Occipital lobe (tissue), 2 donors: ENCODE data around the genes ZNF501, TMEM158, SACM1L and CXCR6.

GRCh38 chr3:44729255-44729801, at the start of gene ZNF501:
Gene ZNF501, plus strand, starts transcription at chr3:44729635.
- RAMPAGE, long total RNA: start-site peak on the plus strand at chr3:44729608-44729667, 287 and 335 reads in 2 replicates

GRCh38 chr3:45035512-45036521, 9.7 kb downstream of the CLEC3B start:
- RAMPAGE, long total RNA: no peak

DNA sequence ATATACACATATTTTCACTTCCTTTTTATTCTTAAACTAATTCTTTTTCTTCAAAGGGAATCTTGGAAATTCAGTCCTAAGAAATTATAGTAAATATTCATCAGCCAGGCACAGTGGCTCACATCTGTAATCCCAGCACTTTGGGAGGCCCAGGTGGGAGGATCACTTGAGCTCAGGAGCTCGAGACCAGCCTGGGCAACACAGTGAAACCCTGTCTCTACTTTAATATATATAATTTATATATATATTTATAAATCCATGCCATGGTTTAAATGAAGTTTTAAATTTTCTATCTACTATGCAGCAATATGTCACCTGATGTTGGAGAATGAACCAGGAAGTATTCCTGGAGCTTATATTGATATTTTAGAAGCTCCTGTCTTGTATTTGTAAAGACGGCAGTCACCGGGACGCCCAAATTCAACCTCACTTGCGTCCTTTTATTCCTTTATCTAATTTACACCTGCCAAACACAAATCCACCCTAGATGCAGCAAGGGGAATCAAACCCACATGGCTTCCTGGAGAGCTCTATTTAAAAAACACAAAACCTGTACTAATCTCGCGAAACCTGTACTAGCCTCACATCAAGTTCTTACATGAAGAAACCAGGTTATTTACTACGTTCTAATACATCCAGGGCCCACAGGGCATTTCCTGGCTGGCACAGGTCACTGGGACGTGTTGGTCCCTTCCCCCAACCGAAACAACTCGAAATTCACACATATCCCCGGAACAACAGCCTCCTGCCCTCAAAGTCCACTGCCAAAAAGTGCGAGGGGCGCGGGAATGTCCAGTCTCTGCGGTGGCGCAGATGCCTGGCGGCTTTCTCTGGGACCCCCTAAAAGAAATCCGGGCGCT, 1.2 kb downstream of the CDCP1 start:
- RAMPAGE, long total RNA: no peak

DNA sequence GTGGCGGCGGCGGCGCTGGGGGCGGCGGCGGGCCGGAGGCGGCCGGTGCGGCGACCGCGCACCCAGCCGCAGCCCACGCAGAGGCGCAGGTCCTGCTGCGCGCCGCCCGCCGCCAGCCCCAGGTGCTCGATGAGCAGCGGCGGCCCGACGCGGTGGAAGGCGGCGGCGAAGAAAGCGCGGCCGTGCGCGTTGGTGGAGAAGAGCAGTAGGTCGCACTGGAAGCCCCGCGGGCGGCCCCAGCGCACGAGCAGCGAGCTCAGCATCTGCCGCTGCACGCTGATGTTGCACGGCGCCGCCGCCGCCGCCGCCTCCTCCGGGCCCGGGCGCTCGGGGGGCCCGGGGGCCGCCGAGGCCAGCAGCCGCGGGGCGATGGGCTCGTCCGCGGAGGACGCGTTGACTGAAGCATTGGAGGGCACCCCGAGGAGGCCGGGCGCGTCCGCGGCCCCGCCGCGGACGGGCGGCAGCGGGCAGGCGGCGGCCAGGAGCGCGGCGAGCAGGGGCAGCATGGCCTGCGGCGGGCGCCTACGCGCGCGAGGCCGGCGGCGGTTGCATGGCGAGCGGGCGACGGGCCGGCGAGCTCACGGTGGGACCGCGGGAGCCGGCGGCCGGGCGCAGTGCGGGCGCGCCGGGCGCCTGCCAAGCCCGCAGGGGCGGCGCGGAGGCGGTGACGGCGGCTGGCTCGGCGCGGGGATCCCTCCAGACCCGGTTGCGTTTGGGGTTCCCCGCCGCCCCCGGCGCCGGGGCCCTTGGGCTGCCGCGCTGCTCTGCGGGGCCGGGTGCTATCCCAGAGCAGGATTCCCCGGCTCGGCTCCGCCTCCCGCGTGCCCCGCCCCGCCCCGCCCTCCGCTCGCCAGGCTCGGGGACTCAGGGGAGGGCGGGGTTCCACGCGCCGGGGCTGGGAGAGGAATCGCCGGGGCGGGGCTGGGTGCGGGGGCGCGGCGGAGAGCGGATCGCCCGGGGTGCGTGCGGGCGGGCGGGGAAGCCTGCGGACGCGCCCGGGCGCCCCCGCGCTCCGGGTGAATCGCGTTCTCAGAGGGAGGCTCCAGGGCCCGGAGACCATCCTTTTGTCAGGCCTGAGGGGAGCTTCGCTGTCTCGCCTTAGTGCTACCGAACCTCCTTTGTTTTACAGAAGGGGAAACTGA, at the start of gene TMEM158:
Gene TMEM158, minus strand, starts transcription at position 766 of the 1,142 bp plus-strand sequence.
- RAMPAGE, long total RNA: no peak

GRCh38 chr3:45545445-45545986, 49.0 kb upstream of the LIMD1 start:
- RAMPAGE, long total RNA: no peak

GRCh38 chr3:45607714-45608115, 13.2 kb downstream of the LIMD1 start:
- RAMPAGE, long total RNA: no peak

- RAMPAGE, long total RNA: no peak
These were observed 12.2 kb upstream of the SACM1L start for GRCh38 chr3:45676717-45677625.

DNA sequence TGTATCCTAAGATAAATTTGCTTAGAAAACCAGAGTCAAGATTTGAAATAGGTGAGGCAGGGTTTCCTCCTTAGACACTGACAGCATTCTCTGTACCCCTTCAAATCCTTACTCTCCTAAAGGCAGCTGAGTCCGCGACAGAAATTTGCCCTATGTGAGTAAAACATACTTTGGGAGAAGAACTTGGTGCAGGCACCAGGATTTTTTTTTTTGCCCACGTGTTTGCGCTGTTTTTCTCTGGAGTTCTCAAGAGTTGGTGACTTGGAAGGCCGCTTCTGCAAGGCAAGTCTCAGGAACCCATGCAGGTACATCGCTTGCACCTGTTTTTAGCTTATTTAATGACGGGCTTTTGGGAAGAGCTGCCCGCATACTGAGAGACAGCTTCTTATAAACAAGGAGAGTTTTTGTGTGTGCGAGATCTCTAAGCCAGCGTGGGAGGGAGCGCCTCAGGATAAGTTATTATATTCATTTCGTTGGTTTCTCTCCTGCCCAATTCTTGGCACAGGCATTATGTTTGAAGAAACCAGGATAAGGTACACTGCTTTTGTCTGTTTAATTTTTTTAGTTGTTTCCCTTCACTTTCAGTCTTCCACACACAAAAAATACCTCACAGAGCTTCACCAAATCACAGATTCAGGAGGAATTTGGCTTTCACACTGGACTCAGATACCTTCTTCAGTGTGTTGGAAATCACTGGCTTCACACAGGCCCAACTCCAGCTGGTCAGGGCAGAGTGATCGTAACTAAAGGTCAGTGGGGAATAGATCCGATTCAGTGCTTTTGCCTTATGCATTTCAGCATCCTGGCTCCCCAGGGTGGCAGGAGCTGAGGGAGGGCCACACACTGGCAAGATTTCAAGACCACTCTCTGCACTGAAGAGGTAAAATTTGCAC, 11.3 kb upstream of the SACM1L start:
- RAMPAGE, long total RNA: no peak

- RAMPAGE, long total RNA: start-site peak on the plus strand at chr3:45689328-45689438, 85 and 315 reads in 2 replicates
These were observed at the start of gene SACM1L for GRCh38 chr3:45688994-45689653. Gene SACM1L, plus strand, starts transcription at chr3:45689396.

DNA sequence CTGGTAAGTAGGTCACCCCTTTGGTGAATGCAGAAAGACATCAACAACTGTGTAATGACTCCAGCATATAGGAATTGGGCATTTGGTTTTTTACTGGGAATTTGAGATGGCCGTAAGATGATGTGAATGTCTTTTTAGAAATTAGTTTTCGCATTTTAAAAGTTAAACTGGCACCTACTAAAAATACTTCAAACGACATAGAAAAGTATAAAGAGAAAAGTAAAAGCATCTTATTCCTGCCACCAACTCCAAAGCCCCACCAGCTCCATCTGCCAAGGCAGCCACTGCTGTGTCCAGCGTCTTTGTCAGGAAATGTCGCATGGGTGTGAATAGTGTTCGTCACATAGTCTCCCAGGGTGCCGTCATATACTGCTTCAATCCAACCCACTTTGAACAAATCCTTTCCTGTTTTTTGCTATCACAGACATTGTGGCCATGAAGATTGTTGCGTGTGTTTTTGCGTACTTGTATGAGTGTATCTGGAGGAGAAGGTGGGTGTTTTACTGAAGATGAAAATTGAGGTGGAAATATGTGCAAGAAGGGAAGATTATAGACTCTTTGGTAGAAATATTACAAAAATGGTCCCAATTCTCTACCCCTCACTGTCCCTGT, 25.5 kb downstream of the CCR9 start:
- RAMPAGE, long total RNA: no peak

DNA sequence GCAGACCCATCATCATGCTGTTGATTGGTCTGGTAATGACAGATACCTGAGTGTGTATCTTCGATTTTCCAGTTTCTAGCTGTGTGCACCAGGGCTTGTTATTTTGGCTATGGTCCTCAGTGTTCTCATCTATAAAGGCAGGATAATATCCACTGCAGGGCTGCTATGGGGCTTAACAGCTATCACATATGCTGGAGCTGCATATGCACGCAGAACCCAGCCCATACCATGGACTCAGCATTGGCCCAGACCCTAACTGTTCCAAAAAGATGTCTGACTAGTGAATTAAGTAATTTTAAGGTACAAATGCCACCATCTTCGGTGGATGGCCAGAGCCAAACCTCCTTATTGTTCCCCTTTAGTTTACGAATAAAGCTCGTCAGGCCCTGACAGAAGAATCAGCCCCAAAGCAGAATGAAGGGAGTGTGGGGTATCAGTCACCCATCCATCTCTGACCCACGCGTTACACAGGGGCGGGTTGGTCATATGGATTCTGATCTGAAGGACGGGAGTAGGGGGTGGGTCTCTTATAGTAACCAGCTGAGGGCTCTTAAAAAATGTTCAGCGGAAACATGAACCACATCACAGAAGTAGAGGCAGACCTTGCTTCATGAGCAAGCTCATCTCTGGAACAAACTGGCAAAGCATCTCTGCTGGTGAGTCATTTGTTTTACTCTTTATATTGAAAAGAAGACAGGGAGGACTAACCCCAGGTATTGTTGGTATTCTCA, at the start of gene CXCR6:
Gene CXCR6, plus strand, starts transcription at position 580 of the 731 bp plus-strand sequence.
- RAMPAGE, long total RNA: no peak

DNA sequence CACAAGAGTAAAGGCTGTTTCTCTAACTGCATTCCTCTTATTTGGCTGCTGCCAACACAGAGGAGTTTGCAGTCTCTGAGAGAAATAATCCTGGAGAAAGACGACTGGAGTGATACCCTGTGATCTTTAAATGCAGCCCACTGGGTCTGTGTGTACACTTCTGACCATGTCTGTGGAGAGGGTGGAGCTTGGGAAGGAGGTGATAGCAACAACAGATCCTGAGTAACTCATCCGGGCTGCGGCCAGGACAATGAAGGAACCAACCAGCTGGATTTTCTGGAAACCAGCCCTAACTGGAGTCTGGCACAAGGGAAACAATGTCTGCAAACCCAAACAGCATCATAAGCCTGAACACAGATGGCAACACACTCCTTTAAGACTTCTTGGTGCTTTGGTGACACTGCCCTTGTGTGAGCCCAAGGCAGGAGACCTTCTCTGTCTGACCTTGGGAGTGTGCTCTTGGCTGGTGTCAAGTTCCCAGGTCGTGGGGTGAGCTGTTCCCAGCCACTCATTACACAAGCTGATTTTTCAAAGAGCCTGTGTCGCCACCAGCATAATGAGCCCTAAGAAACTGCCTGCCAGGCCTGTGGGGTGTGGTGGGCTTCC, 8.0 kb downstream of the FYCO1 start:
- RAMPAGE, long total RNA: no peak

DNA sequence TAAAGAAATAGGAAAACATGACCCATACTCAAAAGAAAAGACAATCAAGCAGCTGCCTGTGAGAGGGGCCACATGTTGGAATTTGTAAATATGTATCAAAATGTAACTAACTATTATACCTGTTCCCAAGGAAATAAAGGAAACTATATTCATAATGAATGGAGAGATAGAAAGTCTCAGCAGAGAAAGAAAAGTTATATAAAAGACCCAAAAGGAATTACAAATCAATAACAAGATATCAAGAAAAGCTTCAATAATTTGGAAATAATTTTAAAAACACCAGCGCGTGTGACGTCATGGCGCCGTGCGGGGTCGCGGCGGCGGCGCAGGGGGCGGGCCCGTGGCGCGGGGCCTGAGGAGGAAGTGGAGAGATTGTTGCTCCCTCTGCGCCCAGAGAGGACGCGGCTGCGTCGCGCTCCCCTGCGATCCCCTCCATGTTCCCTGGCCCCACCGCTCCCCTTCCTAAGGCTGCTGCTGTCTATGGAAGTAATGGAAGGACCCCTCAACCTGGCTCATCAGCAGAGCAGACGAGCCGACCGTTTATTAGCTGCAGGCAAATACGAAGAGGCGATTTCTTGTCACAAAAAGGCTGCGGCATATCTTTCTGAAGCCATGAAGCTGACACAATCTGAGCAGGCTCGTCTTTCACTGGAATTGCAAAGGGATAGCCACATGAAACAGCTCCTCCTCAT, 4.3 kb downstream of the XCR1 start:
- RAMPAGE, long total RNA: no peak

DNA sequence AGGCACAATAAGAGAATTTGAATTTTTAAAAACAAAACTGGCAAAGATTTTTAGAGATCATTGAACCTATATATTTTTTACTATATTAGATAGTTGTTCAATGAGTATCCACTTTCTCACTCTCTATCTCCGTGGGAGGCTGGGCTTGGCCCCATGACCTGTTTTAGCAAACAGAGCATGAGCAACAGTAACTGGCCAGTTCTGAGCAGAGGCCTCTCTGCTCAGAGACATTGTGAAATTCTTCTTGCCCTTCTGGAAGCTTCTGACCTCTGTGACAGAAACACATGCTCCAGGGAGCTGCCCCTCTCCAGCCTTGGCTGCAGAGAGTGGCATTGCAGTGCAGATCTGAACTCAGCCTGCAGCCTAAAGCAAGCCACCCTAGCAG, 20.4 kb downstream of the FAM240A start:
- RAMPAGE, long total RNA: no peak

DNA sequence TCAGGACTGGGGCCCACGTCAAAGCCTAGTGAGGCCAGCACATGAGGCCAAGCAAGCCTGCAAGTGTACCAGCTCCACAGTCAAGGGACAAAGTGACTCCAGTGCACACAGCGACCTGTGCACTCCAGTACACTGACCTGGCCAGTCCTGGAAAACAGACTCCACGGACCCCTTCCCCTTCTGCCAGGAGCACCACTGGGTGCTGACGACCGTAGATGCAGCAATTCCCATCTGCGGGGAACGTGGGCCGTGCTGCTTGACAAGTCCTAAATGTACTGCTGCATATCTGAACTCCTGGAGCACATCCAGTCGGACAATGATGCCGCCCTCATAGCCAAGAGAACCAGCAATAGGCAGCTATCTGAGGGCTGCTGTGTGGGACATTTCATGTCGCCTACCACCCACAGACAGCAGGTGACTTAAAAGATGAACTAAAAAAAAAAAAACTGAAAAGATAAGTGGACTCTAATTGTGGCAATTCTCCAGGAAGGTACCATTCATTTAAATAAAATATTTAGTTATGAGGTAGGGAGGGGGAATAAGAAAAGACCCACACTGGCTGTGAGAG, 28.6 kb downstream of the ALS2CL start:
- RAMPAGE, long total RNA: no peak

DNA sequence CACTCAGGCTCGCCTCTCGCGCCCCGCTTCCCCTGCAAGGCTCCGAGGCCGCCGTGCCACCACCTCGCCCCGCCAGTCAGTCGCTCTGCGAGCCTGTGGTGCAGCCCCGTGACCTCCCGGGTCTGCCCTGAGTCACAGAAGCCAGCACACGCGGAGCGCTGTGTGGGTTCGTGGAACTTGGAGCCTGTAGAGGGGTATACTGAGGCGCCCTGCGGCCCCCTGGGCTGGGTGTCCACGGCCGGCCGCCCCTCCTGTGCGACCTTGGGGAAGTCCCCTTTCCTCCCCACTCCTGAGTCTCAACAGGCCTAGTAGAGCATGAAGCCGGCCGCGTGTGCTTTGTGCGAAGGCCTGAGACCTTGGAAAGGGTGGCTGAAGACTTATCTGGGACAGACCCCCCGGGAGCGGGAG, 495 bp upstream of the ALS2CL start:
- RAMPAGE, long total RNA: no peak

DNA sequence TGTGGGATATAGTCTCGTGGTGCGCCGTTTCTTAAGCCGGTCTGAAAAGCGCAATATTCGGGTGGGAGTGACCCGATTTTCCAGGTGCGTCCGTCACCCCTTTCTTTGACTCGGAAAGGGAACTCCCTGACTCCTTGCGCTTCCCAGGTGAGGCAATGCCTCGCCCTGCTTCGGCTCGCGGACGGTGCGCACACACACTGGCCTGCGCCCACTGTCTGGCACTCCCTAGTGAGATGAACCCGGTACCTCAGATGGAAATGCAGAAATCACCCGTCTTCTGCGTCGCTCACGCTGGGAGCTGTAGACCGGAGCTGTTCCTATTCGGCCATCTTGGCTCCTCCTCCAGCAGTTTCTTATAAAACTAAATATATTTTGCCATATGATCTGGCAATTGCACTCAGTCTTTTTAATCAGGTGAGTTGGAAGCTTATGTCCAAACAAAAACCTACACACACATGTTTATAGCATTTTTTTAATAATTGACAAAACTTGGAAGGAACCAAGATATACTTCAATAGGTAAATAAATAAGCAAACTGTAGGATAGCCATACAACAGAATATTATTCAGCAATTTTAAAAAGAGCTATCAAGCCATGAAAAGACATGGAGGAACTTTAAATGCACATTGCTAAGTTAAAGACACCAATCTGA, 71.3 kb upstream of the PRSS50 start:
- RAMPAGE, long total RNA: no peak

DNA sequence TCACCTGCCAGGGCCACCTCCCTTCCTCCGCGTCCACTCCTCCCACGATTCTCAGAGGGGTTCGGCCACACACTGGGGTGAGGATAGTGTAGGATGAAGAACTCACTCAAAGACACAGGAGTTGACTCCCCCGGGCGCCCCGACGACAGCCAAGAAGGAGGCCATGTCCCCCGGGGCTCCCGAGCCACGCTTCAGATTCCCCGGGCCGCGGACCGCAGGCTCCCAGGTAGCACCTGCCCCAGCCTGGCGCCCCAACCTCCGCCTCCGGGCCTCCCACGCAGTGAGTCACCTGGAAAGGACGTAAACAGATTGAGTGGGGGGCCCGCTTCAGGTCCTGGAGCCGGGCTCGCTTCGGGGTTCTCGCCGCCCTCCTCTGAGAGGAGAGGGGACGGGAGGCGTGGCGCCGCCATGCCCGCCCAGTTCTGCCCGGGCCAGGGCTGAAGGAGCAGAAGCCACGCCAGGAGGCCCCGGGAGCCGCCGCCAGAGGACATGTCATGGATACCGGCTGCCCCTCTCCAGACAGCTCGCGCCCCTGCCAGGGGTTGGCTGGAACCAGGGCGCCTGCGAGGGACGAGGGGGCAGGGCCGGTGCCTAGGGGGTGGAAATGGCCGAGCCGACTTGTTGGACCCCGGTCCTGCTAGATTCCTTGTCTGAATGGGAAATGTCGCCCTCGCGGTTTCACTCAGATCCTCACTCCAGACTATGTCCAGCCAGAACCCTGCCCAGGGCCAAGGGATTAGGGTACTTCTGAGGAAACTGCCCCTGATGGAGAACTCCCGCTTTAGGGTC, 29.4 kb downstream of the MYL3 start:
- RAMPAGE, long total RNA: no peak

GRCh38 chr3:46864273-46864594, 990 bp upstream of the MYL3 start:
- RAMPAGE, long total RNA: no peak

DNA sequence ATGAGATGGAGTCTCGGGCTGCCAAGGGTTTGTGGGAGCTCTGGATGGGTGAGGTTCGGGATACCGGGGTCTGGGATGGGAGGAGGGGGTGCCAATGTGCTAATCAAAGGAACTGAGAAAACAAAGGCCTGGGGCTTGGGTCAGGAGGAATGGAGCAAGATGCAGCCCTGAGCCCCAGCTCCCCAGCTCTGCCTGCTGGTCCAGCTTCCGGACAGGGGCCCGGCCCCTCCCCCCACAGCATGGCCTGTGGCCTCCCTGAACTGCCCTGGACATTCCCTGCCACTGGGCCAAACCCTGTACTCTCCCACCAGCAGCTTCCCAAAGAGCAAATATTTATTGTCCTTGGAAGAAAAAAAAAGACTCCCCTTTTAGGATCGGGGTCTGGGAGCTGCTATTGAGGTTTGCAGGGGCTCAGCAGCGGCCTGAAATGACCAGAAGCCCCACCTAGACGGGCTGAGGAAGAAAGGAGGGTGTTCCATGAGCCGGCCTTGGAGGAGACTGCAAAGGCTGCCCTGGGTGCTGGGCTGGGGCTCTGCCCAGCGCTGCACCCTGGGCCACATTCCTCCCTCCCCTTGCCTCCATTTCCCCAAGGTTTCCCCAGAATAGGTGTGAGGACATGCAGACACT, 5.8 kb upstream of the MYL3 start:
- RAMPAGE, long total RNA: no peak